GM23248 (cell line): Measurements from ENCODE around the genes CYP3A7, TRIM4 and ZKSCAN1.

DNA sequence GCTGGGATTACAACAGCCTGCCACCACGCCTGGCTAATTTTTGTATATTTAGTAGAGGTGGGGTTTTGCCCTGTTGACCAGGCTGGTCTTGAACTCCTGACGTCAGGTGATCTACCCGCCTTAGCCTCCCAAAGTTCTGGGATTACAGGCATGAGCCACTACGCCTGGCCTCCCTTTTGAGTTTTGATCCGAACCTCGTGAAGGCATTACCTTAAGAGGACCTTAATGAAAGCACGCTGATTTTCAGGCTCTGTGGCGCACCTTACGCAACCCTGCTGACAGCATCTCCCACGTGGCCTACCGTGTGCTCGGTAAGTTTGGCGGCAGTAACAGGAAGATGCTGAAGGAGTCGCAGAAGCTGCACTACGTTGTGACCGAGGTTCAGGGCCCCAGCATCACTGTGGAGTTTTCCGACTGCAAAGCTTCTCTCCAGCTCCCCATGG lies 43.2 kb downstream of the TRRAP start:
- RAMPAGE, long total RNA: no peak

- RAMPAGE, long total RNA: no peak
These were observed 78.1 kb downstream of the TRRAP start for GRCh38 chr7:98956305-98956909.

GRCh38 chr7:99022952-99023552 lies 120.9 kb downstream of the SMURF1 start:
- RAMPAGE, long total RNA: no peak

DNA sequence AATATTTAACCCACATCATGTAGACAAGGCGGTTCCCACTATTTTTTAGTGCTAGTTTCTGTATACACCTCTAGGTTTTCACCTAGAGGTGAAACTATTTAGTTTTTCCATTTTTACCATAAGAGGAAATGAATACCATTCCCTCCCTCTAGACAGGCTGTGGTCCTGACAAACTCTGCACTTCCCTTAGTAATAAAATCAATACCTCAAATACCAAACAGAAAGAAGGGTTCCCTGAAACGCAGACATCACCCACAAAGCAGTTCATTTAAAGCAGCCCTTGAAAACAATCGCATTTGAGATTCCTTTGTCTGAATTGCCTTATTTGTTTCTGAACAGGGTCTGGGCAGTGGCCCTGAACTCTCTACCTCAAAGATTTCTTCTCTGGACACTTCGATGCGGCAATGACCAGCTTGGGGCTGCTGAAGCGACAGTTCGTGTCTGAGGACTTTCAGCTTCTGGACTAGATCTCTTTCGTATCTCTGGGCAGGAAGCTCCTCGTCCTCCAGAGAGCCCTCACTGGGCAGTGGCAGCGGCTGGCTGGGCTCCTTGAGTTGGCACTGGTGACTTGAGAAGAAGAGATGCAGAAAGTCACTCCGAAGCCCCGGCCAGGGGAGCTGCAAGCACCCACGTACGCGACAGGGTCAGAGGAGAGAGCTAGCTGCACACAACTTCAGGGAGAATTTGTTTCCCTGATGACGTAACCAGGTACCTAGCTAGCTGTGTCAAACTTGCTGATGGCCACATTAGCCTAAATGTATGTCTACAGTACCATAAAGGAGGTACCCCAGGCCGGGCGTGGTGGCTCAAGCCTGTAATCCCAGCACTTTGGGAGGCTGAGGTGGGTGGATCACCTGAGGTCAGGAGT lies 96.4 kb downstream of the SMURF1 start:
- RAMPAGE, long total RNA: no peak

DNA sequence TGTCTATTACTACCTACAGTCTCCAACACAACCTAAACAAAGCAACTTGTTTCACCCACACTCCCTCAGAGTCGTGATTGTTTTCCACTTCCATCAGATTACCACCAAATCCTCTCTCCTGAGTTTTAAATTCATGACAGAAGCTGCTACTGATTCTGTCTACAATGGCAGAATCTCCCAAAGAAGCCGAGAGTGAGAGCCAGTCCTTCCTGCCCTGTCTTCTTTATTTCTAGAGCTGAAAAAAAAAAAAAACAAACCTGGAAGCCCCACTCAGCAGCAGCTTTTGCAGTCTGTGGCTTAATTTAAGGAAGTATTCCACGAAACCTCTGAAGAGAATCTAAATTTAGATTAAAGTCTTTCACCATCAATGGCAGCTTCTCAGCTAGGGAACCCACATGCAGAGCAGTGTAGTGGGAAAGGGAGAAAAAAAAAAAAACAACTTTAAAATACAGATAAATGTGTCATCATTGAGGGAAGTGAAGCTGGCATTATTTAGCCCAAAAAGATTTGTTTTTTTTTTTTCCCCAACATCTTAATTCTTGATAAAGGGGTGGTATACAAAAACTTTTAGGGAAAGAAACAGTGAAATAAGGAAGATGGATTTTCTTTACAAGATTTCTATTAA lies 23.4 kb downstream of the SMURF1 start:
- RAMPAGE, long total RNA: no peak

DNA sequence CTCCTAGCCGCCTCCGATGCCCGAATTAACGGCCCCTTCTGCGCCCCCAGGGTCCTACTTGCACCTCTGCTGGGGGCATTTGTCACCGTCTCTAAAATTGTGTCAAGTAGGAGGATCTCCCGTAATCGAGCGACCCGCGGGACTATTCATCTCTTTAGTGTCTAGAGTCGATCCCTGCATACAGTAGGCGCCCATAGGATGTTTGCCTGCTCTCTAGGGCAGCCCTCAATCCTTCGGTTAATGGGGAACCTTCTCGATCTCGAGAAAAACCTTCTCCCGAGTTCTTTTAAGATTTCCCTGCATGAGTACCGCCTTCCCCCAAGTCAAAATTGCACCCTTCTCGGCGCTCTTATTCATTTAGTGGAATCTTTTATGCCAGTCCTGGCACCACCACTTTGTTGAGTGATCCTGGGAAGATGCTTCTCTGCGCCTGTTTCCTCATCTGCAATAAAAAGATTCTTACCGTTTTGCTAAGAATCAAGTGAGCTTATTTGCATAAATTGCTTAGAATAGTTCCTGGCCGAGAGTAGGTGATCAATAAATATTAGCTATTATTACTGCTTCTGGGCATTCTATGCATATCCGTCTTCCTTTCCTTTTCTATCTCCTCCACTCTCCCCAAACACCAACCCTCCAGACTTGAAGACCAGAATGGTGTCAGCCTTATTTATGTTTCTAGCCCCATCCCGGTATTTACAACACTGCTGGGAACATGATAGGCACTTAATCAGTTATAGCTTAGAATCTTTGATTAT lies 693 bp downstream of the ARPC1A start:
- RAMPAGE, long total RNA: no peak

DNA sequence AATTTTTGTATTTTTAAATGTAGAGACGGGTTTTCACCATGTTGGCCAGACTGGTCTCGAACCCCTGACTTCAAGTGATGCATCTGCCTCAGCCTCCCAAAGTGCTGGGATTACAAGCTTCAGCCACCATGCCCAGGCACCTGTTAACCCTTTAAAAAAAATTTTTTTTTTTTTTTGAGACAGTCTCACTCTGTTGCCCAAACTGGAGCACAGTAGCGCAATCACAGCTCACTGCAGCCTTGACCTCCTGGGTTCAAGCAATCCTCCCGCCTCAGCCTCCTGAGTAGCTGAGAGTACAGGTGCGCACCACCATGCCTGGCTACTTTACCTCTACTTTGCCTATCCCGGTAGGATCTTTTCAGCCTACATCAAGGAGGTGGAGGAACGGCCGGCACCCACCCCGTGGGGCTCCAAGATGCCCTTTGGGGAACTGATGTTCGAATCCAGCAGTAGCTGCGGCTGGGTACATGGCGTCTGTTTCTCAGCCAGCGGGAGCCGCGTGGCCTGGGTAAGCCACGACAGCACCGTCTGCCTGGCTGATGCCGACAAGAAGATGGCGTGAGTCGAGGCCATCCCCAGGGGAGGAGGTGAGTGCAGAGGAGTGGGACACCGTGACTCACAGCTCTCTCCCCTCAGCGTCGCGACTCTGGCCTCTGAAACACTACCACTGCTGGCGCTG lies 16.2 kb downstream of the ARPC1B start:
- RAMPAGE, long total RNA: no peak

GRCh38 chr7:99457563-99458638 lies 8.1 kb downstream of the ATP5MF start:
- RAMPAGE, long total RNA: no peak

DNA sequence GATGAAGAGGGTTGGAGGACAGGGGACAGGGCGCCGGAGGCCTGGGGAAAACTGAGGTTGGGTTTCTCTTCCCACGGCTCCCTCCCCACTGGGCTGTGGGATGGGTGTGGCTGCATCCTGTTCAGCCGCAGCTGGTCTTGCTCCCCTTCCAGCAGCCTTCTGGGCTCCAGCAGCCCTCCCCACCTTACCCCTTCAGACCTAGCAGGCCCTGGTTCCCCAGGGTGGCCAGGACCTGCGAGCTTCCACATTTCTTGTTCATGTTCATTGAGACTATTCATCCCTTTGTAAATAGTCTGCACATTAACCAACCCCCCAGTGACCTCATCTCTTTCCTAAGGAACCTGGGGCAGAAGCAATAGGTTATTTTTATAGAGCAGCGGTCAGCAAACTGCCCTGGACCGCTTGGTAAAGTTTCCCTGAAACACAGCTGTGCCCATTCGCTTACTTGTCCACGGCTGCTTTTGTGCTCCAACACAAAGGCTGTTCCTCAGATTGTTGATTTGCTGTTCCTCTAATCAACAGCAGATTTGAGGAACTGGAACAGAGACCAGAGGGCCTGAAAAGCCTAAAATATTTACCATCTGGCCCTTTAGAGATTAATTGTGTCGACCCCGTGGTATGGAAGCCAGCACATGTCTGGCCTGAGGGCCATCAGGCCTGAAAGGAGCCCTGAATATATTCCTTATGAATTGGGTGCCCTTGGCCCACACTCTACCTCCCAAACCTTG lies 6.3 kb downstream of the ZNF789 start:
- RAMPAGE, long total RNA: no peak

- RAMPAGE, long total RNA: no peak
These were observed 1.1 kb upstream of the ZNF394 start for GRCh38 chr7:99501092-99501590.

GRCh38 chr7:99505851-99506572 lies 1.6 kb downstream of the ZKSCAN5 start:
- RAMPAGE, long total RNA: no peak

DNA sequence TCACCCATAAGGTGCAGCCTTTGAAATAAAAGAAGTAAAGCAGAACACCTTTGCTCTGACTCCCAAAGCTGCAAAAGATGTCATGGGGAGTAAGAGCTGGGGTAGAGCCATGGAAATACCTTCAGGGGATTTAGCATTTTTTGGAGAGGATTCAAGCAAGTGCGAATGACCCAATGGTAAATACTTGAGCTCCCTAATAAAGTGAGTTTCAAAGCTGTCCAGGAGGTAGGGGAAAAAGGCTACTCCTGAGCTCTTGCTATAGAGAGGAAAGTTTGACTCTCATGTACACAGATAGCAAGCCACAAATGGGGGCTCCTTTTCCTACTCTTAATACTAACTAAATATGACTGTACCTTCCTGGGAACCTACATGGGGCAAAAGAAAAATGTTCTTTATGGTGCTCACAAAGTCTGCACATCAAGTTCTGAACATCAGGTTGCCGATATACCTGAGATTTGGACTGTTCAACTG lies 15.3 kb upstream of the CYP3A5 start:
- RAMPAGE, long total RNA: no peak

- RAMPAGE, long total RNA: no peak
These were observed at the start of gene CYP3A7 for GRCh38 chr7:99735016-99735466. CYP3A7 (minus strand) TSS chr7:99735196.

GRCh38 chr7:99832904-99833215 lies 5.0 kb downstream of the CYP3A43 start:
- RAMPAGE, long total RNA: no peak

- RAMPAGE, long total RNA: no peak
These were observed 19.6 kb downstream of the TRIM4 start for GRCh38 chr7:99899611-99900157.

DNA sequence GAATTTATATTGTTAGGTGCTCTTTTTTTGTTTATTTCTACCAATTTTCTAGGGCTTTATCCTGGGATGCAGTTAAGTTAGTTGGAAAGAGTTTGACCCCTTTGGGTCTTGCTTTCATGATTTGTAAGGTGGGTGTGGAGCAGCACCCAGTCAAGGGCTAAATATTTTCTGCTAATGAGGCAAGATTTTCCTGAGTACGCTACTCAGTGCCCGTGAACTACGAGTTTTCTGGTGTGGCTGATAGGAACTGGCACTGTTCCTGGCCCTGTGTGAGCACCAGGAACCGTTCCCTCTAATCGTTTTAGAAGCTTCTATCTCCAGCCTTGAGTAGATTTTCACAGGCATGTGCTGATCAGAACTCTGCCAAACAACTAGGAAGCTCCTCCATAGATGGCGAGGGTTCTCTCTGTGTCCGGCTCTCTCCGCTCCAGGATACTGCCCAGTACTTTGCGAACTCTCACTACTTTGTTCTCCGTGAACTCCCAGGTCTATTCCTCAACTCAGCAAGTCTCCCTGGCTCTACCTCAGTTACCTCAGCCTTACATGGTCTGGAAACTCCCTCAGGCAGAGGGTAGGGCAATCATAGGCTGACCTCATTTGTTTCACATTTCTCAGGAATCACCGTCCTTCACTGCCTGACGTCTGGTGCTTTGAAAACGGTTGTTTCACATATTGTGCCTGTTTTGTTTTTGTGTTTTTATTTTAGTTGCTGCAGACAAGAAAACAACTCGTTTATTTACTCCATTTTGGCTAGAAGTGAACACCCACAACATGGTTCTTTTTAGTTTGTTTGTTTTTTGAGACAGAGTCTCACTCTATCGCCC lies 17.7 kb downstream of the TRIM4 start:
- RAMPAGE, long total RNA: no peak

GRCh38 chr7:99918778-99919907 lies at the start of gene TRIM4:
TRIM4 (minus strand) TSS chr7:99919530.
- RAMPAGE, long total RNA: no peak

DNA sequence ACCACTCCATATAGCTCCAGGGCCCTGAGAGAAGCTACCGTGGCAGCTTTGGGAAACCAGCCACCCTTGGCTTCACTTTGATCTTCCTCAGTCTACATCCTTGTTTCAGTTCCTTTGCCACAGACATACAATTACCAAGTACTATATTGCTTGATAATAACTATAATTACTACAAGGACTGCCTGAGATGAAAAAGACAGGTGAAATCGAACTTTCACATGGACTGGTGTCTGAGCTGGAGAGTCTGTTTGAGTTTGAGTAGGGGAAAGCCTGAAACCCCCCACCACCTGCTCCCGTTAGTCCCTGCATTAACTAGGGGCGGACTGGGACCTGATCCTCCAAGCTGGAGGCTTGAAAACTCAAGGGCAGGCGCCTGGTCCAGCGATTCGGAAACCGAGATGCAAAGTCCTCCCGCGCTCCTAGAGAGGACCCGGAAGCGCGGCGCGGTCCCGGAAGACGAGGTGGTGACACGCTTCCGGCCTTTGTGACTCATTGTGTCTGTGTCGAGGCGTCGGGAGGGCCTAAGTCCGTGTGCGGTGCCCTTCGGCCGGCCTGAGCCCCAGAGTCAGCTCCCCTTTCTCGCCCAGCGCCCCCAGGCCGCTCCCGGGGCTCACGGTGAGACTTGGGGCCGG lies at the start of gene ZKSCAN1:
ZKSCAN1 (plus strand) TSS at position 485 of the 632 bp plus-strand sequence.
- RAMPAGE, long total RNA: no peak

GRCh38 chr7:100072931-100073413 lies 8.6 kb downstream of the ZNF3 start:
- RAMPAGE, long total RNA: no peak

DNA sequence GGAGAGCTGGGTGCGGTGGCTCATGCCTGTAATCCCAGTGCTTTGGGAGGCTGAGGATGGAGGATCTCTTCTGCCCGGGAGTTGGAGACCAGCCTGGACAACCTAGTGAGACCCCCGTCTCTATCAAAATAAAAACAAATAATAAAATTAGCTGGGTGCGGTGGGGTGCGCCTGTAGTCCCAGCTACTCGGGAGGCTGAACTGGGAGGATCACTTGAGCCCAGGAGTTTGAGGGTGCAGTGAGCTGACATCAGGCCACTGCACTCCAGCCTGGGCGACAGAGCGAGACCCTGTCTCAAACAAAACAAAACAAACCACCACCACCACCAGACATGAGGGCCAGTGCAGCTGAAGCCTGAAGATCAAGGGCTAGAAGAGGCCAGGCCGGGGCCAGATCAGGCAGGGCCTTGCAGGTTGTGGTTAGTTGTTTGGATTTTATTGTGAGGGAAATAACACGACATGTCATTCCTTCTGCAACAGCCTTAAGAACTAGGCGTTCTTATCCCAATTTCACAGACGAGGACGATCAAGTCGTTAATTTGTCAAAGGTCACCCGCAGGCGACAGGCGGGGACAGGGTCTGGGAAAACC lies 461 bp upstream of the COPS6 start:
- RAMPAGE, long total RNA: no peak